Left lobe of liver (tissue), 1 donor: ENCODE measurements around a stretch of chr17.

- PRO-cap: no peak
Measured at GRCh38 chr17:79800806-79801773, 4.2 kb upstream of the CBX8 start.

GRCh38 chr17:79814503-79815566 lies 18.0 kb upstream of the CBX8 start:
- PRO-cap: bidirectional peak, plus-strand start at chr17:79815266, minus-strand start at chr17:79815179

DNA sequence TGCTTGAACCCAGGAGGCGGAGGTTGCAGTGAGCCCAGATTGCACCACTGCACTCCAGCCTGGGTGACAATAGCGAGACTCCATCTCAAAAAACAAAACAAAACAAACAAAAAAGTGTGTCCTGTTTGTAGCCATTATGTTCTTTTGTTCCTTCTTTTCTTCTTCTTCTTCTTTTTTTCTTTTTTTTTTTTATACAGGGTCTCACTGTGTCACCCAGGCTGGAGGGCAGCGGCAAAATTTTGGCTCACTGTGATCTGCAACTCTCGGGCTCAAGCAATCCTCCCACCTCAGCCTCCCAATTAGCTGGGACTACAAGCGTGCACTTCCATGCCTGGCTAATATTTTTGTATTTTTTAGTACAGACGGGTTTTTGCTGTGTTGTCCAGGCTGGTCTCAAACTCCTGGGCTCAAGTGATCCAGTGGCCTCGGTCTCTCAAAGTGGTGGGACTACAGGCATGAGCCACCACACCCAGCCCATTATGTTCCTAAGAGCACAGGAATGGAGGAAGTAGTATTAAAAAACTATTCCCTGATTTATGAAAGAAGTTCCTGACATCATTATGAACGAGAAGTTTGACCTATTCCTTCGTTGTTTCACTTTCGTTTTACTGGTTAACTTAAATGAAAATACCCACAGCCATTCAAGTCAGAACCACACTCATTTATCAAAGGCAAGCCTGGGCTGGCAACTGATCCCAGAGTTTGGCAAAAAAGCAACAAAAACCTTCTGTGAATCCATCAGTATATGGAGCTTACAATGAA lies 13.3 kb upstream of the CBX4 start:
- PRO-cap: no peak

DNA sequence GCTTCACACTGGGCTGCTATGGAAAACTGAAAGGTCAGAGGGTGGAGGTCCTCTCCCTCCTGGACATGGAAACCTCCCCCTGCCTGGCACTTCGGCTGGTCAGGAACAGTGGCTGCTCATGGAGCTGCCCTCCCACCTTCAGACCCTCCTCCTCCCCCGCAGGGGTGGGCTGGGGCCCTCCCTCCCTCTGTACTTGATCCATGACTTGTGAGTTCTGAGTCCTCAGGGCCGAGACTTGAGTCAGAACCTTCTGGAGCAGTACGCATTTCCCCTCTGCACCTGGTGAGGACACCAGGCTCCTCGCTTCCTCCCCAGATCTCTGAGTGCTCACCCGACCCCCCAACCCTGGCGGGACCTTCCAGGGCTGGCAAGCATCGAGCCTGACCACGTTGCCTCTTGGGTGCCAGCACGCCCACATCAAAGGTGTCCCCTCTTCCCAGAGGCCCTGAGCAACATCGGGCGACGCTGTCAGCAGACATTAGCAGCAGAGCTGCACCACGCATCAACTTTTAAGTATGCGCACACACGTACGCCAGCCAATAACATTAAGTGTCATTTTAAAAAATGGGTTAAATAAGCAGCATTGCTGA lies 98.2 kb downstream of the TBC1D16 start:
- PRO-cap: no peak

GRCh38 chr17:79978467-79979084 lies 57.1 kb downstream of the TBC1D16 start:
- PRO-cap: no peak

DNA sequence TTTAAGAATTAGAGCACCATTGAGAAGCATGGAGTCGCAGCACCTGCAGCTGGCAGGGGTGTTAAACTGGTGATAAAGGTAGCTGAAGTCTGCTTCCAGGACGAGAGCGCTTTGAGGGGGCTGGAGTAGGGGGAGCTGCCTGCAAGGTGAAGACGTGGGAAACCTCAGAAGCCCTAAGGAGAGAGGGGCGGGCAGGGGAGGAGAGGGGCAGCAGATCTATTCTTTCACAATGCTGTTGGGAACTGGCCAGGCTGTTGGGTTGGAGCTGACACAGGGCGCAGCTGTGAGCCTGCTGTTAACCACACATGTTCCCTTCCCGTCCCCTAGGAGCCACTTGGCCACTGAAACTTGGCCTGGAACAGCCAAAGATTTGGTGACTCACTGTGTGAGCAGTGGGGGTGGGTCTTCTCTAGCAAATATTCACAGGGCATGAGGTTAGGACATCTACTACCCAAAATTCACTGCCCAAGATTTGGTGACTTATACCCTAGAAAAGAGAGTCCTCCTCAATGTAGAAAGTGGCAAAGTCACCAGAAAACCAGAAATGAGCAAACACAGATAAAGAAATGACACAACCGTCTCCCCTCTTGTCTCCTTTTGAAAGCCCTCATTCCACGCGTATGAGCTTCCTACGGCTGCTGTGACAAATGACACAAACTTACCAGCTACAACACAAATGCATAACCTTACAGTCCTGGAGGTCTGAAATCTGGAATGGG lies 6.4 kb downstream of the TBC1D16 start:
- PRO-cap: bidirectional peak, plus-strand start at position 443 of the sequence, minus-strand start at position 343 of the sequence

GRCh38 chr17:80030591-80031401 lies 4.9 kb downstream of the TBC1D16 start:
- PRO-cap: bidirectional peak, plus-strand start at chr17:80030962, minus-strand start at chr17:80030887

GRCh38 chr17:80145326-80145705 lies 1.6 kb downstream of the EIF4A3 start:
- PRO-cap: no peak

DNA sequence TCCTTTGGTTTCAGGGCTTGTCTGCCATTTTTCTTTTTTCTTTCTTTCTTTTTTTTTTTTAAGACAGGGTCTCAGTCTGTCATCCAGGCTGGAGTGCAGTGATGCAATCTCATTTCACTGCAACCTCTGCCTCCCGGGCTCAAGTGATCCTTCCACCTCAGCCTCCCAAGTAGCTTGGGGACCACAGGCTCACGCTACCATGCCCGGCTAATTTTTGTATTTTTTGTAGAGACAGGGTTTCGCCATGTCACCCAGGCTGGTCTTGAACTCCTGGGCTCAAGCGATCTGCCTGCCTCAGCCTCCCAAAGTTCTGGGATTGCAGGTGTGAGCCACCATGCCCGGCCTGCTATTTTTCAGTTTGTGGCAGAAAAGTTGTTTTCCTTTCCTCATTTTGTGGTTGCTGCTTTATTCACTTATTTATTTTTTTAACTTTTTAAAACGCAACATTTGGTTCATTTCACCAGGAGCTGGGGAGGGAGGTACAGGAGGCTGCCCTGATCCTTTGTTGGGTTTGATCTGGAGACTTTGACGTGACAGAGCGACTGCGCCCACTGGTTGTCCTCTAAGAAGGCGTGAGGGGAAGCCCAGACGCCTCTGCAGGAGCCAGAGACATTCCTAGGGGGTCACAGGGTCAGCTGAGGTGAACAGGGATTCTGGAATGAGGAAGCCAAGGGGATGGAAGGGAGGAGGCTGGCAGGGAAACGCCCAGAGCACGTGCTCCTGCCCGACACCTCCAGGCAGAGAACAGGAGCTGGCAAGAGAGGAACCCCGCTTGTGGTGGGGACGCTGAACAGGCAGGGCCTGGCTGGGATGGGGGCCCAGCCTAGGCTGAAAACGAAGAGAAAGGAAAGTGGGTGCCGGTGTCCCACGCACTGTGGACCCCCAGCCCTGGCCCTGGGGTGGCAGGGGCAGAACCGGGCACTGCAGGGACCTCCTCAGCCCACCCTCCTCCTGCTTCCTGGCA lies 5.4 kb downstream of the CARD14 start:
- PRO-cap: no peak

GRCh38 chr17:80208846-80209150 lies 11.3 kb downstream of the SGSH start:
- PRO-cap: no peak

- PRO-cap: no peak
Measured at GRCh38 chr17:80263786-80264439, 3.3 kb downstream of the RNF213 start.

DNA sequence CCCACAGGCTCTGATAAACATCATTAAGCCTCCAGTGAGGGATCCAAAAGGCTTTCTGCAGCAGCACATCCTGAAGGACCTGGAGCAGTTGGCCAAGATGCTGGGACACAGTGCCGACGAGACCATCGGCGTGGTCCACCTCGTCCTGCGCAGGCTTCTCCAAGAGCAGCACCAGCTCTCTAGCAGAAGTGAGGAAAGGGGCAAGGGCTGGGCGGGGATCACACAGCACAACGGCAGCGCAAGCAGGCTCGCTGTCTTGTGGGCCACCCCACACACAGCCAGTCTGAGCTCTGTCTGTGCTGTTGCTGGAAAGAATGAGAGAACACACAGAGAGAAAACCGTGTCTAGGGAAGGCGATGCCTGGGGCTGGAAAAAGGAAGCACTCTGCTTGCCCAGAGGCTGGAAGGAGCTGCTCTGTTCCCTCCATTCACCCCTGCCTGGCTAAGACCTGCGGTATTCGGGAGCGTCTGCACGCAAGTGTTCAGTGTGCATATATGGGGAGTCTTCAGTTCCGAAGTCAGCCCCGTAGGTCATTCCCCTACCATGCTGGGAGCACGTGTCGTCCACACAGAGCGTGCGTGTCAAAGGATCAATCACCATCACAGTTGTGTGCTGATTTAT lies 33.3 kb upstream of the ENDOV start:
- PRO-cap: no peak

GRCh38 chr17:80415819-80416178 lies 832 bp downstream of the ENDOV start:
- PRO-cap: no peak

- PRO-cap: no peak
Measured at GRCh38 chr17:80661339-80661631, 116.6 kb downstream of the RPTOR start.

GRCh38 chr17:80751439-80752092 lies 206.9 kb downstream of the RPTOR start:
- PRO-cap: no peak

GRCh38 chr17:80773078-80773496 lies 218.6 kb upstream of the CHMP6 start:
- PRO-cap: no peak

- PRO-cap: no peak
Measured at GRCh38 chr17:81019238-81019646, 15.7 kb upstream of the BAIAP2 start.

DNA sequence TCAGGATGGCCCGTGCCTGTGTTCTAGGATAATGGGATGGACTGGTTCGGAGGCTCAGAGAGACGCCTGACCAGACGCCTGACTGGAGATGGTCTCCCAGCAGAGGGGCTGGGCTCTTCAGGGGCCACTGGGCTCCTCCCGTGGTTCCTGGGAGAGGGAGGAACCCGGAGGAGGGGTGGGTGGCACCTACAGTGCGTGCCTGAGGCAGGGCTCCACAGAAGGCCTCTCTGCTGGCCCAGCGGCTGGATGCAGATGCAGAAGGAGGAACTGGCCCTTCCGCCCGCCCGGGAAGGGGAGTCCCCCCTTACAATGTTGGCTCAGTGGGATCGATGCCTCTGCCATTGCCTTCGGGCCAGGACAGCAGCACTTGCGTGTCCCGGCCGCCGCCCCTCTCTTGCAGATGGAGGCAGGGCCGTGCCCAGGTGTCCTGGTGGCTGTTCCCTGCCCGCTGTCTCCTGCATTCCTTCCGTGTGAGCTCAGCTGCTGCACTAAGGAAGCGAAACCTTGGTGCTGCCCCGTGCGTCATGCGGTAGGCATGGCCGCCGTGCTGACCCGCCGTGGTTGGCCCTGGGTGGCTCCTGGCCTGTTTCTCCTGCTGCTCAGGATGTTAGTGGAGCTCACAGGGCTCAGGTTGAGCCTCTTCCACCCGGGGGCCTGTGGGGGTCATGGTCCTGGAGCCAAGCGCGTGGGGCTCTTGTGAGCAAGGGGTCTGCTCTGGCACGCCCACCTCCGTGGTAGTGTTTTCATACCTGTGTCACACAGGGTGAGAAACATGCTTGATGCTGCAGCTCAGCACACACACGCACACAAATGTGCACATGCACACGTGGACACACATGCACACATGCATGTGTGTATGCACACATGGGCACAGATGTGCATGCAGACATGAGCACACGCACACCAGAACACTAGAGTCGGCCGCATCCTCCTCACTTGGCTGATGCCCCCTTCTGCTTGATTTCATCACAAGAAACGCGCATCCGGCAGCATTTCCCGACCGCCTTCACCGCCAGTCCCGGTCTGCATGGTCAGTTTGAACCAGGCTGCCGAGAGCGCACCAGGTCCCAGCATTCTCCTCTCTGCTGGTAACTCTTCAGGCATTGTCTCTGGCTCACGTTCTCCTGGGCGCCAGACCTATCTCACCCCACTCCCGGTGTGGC lies 15.3 kb downstream of the BAIAP2 start:
- PRO-cap: no peak

DNA sequence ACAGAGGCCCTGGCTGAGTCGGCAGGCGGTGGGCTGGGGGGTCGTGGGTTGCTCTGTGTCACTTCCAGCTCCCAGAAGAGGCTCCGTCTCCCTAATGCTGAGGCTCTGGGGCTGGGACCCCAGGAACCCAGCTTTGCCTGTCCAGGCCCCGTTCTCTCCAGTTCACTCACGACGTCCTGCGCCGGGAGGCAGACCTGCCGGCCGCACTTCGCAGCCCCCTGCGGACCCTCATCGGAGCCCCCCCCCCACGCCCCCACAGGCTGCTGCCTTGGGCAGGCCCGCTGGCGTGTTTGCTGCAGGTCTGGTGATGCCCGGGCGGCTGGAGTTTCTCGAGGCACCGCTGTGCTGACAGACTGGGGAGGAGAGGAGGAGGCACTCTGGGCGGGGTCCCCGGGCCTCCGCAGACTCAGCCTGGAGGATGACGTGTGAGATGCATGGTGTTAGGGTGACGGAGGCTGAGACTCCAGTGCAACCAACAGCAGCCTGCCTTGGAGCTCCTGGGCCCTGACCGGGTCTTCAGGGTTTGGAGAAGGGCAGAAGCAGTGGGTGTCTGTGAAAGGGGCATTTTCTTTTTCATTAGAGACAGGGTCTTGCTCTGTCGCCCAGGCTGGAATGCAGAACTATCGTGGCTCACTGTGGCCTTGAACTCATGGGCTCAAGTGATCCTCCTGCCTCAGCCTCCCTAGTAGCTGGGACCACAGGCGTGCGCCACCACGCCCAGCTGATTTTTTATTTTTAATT lies 24.1 kb downstream of the BAIAP2 start:
- PRO-cap: no peak

GRCh38 chr17:81093981-81094576 lies 59.1 kb downstream of the BAIAP2 start:
- PRO-cap: no peak